A172 (cell line): ENCODE data around the genes SLC6A16, TSKS, AP2A1 and PNKP.

DNA sequence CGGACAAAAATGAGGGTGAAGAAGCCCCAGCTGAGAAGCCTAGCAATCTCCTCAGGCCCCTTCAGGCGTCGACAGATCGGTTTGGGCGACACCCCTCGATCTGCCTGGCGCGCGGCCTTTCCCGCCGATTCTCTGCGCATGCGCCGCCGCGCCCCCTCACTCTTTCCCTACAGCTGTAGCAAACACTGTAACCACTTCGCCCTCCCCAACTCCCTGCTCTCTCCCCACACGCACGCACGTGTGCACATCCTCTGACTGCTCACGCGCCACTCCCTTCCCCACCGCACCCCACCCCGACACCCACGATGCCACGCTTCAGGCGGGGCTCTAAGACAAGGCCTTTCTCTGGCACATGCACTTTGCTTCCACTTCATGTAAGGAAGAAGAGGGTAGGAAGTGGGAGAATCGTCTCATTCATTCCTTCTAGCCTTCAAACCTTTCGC lies at the start of gene SLC6A16:
SLC6A16 (minus strand) TSS at position 102 of the 443 bp plus-strand sequence.
- RAMPAGE, long total RNA = no peak

GRCh38 chr19:49333508-49334422 lies 1.4 kb upstream of the CD37 start:
- RAMPAGE, long total RNA = no peak

DNA sequence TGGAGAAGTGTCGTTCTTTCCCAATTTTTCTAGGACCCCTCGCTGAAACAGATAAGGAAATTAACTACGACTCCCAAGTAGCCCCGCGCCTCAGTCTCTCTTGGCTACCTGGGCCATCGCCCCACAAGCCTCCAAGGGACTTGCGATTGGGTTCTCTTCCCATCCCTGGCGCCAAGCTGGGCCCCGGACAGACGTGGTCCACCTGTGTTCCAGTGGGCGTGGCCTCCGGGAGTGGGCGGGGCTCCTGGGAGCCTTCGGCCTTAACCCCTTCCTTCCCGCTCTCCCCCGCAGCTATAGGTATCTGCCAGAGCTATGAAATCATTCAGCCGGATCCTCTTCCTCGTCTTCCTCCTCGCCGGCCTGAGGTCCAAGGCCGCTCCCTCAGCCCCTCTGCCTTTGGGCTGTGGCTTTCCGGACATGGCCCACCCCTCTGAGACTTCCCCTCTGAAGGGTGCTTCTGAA lies 962 bp downstream of the GFY start:
- RAMPAGE, long total RNA = no peak

- RAMPAGE, long total RNA = no peak
These were observed 4.8 kb upstream of the SLC17A7 start for GRCh38 chr19:49446102-49446516.

DNA sequence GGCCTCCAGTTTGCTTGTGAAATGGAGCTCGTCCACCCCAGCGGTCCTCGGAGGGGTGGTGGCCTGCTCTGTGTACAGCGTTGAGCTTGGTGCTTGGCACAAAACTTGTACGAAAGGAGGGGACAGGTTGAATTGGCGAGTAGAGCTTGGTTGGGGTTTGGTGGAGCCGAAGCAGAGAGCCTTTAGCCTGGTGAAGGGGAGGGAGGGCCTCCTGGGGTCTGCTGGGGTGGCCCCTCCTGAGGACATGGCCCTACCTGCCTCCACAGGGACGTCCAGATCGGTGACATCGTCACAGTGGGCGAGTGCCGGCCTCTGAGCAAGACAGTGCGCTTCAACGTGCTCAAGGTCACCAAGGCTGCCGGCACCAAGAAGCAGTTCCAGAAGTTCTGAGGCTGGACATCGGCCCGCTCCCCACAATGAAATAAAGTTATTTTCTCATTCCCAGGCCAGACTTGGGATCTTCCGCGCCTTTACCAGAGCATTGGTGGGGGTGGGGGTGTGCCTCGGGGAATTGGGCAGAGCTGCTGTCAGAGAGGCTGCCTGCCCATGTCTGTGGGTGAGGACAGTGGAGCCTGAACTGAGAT lies 3.1 kb downstream of the RPS11 start:
- RAMPAGE, long total RNA = no peak

- RAMPAGE, long total RNA = no peak
These were observed 19.1 kb downstream of the RCN3 start for GRCh38 chr19:49546821-49547401.

DNA sequence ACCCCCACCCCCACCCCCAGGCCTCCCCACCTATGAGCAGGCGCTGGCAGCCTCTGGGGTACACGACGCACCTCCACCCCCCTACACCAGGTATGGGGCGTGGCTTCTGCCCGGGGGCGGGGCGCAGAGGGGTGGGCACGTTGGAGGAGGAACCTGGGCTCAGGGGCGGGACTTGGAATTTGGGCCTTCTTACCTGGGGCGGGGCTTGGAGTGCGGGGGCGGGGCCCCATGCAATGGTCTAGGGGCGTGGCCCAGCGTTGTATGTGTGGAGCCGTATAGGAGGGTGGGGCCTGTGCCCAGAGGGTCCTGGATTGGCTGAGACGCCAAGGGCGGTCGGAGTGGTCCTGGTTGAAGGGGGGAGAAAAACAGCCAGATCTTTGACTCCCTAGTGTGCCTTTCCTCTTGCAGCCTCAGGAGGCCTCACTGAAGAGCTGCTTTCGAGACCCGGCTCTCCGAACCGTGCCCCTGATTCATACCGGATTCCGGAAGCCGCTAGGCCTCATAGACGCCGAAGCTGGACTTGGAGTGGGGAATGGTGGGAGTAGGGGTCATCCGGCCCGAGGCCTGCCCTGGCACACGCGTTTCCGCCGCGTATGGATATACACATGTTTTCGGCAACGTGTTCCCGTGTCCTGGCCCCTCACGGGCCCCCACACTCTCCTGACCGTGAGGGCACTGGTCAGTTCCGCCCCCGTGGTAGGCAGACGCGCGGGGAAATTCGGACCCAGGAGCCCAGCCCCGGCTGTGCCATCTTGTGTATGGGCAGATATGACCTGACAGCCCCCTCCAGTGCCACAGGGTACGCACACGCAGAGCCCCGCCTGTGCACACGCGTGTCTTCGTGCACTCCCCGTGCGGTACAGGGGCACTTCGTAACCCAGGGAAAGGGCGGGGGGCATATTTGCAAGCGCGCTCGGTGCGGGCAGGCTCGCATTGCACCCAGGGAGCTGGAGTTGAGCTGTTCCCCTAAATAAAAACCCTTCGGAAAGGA lies 724 bp upstream of the PRR12 start:
- RAMPAGE, long total RNA = no peak

DNA sequence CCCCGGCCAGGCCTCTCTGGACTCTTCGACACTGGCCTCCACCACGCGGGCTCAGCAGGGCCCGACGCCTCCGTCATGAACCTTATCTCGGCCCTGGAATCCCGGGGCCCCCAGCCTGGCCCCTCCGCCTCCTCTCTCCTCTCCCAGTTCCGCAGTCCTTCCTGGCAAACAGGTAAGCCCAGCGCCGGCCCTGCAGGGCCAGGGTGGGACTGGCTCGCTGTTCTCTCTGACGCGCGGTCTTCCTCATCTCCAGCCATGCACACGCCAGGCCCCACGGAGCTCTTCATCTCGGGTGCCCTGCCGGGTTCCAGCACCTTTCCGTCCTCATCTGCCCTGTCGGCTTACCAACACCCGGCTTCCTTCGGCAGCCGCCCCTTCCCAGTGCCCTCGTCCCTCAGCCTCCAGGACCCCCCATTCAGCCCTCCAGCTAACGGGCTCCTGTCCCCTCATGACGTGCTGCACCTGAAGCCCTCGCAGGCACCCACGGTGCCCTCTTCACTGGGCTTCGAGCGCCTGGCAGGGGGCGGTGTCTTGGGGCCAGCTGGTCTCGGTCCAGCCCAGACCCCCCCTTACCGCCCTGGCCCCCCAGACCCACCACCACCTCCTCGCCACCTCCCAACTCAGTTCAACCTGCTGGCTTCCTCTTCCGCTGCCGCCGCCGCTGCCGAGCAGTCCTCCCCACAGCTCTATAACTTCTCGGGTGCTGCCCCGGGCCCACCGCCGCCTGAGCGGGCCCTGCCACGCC lies 3.6 kb downstream of the PRR12 start:
- RAMPAGE, long total RNA = no peak

DNA sequence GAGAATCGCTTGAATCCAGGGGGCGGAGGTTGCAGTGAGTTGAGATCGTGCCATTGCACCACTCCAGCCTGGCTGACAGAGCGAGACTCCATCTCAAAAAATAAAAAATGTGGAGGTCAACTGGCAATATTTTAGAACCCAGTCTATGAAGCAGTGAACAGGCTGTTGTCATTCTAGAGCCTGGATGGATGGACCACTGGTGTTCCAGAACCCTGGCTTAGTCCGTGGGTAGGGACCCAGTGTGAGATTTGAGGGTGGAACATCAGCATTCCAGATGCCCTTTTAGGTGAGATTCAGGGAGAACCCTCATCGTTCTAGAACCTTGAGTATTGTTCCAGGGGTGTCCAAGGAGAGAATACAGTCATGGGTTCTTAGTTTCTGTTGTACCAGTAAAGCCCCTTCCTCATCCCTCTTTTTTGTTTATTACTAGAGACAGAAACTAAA lies 12.2 kb downstream of the RRAS start:
- RAMPAGE, long total RNA = no peak

DNA sequence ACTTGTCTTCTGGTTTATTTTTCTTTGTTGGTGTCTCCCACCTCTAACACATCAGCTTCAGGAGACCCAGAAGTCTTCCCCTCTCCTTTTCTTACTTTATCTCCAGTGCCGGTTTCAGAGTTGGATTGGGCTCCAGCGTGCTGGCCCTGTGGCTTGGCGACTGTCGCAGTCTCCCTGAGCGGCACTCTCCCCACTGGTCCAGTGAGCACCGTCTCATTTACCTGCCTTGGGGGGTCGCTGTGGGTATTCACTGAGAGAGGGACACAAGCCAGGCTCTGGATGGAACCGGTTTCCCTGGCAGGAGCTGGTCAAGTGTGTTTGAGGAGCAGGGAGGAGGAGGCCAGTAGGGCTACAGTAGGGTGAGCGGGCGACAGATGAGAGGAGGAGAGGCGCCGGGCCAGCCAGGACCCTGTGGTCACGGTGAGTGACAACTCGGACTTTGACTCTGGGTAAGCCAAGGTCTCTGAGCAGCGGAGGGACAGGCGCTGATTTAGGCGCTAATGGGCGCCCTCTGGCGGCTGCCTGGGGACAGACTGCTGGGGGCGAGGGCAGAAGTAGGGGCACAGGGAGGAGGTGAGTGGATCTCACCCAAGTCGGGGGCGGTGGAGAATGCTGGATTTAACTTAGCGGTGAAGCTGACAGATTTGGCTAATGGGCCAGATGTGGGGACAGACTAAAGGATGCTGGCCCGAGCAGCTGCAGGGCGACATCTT lies 4.9 kb upstream of the PRMT1 start:
- RAMPAGE, long total RNA = no peak

DNA sequence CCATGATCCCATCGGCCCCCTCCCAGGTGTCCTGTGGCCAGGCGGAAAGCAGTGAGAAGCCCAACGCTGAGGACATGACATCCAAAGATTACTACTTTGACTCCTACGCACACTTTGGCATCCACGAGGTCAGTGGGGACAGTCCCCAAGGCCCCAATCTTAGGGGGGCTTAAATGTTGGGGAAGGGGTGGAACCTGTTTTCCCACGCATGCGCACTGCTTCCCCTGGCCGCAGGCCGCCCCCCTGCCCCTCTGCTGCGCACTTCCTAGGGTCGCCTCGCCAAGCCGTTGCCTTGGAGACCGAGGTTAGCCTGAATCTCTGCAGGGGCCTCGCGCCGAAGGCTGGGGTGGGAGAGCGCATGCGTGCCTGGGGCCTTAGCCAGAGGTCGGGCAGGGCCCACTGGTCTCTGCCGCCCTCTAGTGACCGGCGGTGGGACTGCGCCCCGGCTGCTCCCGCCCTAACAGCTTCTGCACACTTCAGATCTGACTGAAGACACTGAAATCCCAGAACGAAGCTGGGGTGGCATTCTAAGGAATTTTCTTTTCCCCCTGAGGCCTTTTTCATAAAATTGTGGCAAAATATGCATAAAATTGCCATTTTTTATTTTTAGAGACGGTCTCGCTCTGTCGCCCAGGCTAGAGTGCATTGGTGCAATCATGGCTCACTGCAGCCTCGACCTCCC lies 3.5 kb downstream of the PRMT1 start:
- RAMPAGE, long total RNA = no peak

- RAMPAGE, long total RNA = no peak
These were observed 3.7 kb upstream of the ADM5 start for GRCh38 chr19:49685661-49686153.

- RAMPAGE, long total RNA = no peak
These were observed 26.6 kb downstream of the CPT1C start for GRCh38 chr19:49717520-49717918.

GRCh38 chr19:49763016-49763429 lies at the start of gene TSKS:
TSKS (minus strand) TSS chr19:49763306.
- RAMPAGE, long total RNA = no peak

DNA sequence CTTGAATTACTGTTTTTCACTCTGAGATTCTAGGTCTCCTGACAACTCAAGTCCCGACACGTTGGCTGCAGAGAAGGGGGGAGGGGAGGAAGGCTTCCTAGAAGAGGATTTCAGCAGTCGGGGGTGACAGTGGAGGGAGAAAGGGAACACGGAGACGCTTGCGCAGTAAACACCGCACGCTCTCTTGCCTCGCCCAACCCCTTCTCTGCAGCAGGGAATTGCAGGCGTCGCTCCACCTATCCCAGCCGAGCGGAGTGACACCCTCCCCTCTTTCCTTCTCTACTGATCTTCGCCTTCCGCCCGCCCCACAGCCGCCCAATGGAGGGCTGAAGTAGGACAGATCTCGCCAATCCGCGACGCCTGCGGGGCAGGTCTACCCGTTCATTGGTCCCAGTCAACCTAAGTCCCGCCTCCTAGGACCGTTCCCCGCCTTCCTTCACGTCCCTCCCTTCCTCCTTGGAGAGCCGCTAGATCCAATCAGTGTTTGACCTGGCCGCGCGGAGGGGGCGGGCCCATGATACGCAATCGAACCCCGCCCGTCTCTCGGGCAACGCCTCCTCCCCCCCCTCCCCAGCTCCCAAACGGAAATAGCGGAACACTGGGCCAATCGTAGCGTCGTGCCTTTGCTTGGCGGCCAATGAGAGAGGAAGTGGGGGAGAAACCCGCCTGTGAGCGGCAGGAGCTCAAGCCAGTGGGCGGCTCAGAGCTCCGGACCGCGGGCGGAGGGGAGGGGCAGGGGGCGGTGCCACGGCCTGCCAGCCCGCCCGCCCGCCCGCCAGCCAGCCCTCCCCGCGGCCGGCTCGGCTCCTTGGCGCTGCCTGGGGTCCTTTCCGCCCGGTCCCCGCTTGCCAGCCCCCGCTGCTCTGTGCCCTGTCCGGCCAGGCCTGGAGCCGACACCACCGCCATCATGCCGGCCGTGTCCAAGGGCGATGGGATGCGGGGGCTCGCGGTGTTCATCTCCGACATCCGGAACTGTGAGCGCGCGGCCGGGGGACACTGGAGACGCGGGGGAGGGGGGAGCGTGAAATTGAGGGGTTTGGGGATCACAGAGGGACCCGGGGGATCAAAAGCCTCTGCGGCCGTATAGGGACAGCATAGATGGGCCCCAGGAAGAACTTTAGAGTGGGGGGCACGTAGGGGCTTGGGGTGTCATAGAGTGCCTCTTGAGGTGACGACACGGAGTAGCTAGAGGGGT lies at the start of gene AP2A1:
AP2A1 (plus strand) TSS at position 775 of the 1,195 bp plus-strand sequence.
- RAMPAGE, long total RNA = start-site peak on the plus strand centred at position 810 of the sequence, 56 bp wide, 71 and 224 reads in 2 replicates

GRCh38 chr19:49808550-49809689 lies 4.2 kb downstream of the FUZ start:
- RAMPAGE, long total RNA = no peak

DNA sequence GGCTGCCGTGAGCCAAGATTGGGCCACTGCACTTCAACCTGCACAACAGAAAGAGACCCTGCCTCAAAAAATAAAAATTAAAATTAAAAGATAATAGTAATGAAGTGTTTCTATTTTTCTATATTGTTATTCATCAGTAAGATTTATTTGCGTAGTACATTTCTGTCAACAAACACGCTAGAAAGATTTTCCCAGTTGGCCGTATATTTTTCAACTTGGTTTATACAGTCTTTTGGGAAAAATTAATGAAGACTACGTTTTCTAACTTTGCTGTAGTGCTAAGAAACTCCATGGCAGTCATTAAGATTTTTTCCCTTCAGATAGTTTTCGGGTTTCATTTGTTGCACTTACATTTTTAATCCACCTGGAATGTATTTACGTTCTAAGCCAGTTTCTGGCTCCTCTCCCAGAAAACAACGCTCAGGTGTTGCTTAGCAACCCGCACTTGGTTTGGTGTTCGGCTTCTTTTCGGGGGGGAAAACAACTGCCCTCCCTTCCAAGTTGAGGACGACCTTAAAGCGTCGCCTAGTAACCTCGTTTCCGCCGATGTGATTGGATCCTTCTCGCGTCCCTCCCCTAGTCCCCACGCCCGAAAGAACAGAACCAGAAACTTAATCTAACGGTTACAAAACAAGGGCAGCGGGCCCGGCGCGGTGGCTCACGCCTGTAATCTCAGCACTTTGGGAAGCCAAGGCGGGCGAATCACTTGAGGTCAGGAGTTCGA lies 927 bp upstream of the MED25 start:
- RAMPAGE, long total RNA = no peak

DNA sequence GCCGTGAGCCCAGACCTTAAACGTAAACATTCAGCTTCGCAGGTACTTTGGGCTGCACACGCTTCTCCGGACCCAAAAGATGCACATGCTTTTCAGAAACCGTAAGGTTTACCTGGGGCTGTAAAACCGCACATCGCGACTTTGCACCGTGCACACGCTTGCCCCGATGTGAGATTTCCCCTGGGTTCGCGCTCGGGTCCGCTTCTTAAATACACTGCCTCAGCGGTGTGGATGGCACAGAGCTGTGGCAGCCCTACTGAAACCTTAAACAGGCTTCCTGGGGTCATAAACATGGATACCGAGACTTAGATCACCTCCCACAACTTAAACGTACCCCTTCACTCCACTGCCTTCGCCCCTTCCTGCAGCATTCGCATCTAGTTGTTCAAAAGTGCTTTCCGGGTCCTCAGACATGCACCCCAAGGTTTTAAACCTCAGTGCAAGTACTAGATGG lies 15.3 kb downstream of the PNKP start:
- RAMPAGE, long total RNA = no peak

- RAMPAGE, long total RNA = no peak
These were observed 14.9 kb downstream of the PNKP start for GRCh38 chr19:49852480-49852918.

DNA sequence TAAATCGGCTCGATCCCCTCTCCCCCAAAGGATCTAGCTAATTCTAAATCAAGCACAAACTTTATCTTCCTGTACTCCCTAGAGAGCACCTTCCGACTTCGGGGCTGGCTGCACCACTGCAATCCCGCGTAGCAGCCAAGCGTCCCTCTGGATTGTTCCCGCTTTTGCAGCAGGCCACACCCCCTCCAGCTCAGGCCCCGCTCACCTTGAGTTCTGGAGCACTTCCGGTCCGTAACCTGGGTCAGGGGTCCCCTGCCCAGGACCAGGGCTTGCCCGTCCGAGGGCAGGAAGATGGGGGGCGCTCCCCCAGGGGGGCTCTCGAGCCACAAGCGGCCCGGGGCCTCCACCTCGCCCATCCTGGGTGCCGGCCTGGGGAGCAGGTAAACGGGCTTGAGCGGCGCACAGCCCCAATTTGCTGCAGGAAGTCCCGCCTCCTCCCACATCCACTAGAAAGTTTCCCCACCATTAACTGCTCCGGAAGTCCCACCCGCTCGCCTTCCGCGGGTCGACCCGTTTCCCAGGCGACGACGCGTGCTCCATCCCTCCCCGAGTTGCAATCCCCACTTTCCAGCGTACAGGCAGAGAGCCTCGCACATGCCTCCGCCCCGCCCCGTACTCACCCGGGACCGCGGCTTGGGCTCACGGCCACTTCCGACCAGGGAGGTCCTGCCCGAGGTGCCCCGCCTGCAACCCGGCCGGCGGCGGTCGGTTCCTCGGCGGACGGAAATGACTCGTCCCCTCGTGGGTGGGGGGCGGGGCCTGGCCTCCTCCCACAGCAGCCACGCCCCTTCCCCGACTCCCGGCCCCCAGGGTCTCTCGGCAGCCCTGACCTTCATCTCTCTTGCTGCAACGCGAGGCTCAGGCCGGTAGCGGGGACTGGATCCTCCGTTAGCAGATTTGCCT lies at the start of gene PNKP:
PNKP (minus strand) TSS at position 728 of the 903 bp plus-strand sequence.
- RAMPAGE, long total RNA = no peak